Subcutaneous adipose tissue (tissue), 3 donors: ENCODE results near the genes FBXW8 and FBXO21.

- PRO-cap = no peak
- RAMPAGE, long total RNA, 3 experiments = no peak in any of the 3 experiments
Measured at GRCh38 chr12:116802771-116804109, 65.1 kb downstream of the RNFT2 start.

DNA sequence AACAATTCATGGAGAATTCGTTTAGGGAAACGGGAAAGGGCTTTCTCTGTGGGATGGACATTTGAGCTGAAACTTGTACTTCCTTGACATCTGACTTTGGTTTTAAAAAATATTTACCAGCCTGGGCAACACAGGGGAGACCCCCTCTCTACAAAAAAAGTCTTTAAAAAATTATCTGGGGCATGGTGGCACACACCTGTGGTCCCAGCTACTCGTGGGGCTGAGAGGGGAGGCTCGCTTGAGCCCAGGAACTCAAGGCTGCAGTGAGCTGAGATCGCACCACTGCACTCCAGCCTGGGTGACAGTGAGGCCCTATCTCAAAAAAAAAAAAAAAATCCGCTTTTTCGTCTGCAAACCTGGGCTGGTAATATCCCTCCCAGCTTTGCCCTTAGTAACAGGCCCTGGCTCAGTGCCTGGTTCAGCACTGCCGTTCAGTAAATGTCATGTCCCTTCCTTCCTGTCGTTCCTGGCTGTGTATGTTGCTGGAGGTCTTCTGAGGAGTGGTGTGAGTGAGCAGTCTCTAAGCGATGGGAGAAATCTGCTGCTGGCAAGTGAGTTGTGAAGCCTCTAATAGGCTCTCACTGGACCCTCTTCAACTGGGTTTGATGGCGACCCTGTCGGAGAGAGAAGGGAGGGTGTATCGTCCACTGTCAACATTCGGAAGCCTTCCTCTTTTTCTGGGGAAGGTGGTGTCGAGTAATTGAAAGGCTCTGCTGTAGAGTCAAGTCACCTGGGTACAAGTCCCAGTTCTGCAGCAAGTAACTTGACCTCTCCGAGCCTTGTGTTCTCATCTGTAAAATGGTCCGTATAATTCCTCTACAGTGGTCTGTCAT is 63.0 kb downstream of the HRK start:
- PRO-cap = no peak
- RAMPAGE, long total RNA, 3 experiments = no peak in any of the 3 experiments

DNA sequence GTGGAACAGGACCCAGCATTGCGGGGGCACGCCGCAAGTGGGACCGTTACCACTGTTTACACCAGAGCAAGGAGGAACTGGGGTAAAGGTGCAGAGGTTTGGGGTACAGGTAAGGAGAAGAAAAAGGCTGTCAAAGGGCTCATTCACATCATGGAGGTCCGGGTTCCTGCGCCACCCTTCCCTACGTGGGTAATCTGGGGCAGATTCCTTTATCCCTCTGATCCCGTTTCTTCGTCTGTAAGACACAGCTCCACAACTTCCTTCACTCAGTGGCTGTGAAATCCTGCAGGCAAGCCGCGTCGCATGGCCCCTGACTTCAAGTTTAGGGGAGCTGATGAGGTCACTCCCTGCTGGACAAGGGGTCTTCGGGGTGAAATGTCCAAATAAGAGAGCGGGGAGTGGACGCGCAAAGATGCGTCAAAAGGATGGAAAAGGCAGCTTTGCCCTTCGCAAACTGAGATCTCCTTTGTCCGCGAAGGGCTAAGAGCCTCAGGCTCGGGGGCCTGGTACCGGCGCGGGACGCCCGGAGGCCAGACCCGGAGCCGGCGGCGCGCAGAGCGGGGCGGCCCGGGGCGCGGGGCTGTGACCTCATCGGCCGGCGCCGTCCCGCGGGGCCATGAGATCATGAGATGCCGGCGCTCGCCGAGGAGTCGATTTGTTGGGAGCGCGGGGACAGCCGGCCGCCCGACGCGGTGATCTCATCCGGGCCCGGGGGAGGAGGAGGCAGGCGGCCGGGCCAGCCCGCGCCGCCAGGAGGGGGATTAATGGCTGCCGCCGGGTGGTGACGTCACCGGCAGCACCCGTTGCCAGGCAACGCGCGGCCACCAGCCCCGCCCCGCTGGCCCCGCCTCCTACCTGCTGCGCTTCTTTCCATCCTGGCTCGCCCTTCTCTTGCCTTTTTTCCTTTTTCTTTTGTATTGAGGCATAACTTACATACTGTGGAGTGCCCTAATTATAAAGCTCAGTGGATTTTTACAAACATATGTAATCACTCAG is 62.1 kb downstream of the HRK start:
- PRO-cap = bidirectional peak, plus-strand start at position 653 of the sequence, minus-strand start at position 559 of the sequence; bidirectional peak, plus-strand start at position 701 of the sequence, minus-strand start at position 694 of the sequence; bidirectional peak, plus-strand start at position 852 of the sequence, minus-strand start at position 763 of the sequence
- RAMPAGE, long total RNA, 3 experiments = no peak in any of the 3 experiments

DNA sequence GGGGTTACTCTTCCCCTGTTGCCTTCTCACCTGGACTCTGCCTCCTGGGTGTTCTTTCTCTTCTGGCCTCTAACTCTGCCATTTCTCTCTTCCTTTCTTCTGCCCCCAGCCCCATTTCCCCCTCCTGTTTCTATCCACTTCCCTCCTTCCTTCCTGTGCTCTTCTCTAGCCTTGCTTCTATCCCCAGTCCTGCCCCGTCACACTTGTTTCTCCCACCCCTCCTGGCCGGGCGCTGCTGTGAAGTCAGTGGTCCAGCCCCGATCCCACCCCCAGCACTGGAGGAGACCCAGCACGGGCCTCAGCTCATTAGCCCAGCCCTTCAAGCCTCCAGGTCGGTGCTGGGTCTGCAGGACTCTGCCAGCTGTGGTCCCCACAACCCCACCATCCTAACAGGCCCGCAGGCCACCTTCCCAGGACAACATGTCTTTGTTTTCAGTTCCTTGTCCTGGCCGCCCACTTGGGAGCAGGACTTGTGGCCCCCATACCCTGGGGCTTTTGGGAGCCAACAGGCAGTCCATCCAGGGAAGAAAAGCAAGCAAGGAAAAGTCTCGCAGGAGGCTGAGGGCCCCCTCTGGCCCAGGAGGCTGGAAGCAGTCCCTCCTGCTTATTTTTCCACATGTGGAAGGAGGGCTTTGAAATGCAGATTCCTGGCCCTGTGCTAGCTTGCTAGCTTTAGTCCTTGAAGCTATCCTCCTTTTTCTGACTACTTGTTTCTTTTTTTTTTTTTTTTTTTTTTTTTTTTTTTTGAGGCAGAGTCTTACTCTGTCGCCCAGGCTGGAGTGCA is 60.0 kb downstream of the HRK start:
- PRO-cap = no peak
- RAMPAGE, long total RNA, 3 experiments = no peak in any of the 3 experiments

DNA sequence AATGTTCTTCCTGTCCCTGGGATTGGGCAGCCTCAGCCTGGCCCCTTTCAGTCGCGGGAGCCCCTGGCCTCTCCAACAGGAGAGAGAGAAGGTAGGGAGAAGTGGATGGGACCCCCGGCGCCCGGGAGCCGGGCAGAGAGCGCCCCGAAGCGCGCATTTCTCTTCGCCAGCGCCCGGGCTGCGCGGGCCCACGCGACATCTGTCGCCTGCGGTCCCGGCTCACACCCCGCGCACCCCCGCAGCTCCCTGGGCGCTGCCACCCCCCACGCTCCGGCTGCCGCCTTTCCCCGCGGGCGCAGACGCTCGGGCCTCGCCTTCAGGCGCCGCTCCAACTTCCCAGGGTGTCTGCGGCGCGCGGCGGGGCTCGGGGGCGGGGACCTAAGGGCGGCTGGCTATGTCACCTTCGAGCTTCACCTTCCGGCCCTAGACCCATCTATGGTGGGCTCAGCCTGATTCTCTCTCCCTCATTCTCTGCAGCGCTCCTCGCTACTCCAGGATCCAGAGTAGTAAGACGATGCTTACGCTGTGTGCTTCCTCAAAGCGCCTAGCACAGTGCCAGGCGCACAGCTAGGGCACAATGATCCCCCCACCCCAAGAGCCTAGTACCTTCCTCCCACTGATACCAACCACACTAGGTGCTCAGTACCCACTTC is 1.6 kb downstream of the HRK start:
- PRO-cap = no peak
- RAMPAGE, long total RNA, 3 experiments = no peak in any of the 3 experiments

GRCh38 chr12:116910535-116911723 is at the start of gene FBXW8:
Gene FBXW8 (plus strand): TSS chr12:116910950.
- PRO-cap = unidirectional peak, plus-strand start at chr12:116911000
- RAMPAGE, long total RNA, 3 experiments = start-site peak on the plus strand in 3 of 3 experiments, at chr12:116910939-116910997 at its widest, 41 to 102 reads per replicate

DNA sequence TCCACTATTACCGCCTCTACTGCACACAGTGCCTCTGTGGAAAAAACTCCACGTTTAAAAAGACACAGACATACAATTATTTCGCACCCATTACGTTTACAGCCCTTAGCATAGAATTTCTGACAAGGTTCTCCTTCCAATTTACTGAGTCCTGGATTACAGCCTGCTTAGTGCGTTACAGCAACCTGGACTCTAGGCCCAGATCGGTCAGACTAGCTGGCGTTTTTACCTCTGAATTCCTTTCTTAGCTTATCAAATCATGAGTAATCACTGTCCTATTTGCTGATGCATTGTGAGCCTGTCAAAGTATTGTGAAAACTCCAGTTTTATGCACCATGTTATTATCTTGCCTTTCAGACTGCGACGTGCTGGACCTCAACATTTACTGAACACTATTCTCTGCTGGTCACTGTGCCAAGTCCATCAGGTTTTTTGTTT is 31.4 kb downstream of the FBXO21 start:
- PRO-cap = no peak
- RAMPAGE, long total RNA, 3 experiments = no peak in any of the 3 experiments

DNA sequence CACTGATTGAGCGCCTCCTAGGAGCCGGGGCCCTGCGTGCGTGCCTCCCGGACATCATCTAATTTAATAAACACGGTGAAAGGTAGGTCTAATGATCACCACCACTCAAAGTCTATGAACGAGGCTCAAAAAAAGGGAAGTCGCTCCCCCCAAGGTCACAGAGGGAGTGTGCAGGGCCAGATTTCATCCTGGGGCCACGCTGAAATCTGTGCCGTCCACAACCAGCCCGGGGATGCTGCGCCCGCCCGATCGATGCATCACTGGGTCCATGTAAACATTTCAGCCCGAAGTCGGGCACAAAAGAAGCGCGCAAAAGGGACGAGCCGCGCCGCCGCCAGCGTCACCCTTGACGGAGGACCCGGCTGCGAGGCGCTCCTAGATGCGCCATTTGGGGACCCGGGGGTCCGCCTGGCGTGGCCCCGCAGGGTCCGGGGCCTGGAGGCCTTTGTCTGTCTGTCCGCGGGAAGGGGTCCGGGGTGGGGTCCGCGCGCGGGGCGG is 587 bp downstream of the FBXO21 start:
- PRO-cap = no peak
- RAMPAGE, long total RNA, 3 experiments = no peak in any of the 3 experiments

DNA sequence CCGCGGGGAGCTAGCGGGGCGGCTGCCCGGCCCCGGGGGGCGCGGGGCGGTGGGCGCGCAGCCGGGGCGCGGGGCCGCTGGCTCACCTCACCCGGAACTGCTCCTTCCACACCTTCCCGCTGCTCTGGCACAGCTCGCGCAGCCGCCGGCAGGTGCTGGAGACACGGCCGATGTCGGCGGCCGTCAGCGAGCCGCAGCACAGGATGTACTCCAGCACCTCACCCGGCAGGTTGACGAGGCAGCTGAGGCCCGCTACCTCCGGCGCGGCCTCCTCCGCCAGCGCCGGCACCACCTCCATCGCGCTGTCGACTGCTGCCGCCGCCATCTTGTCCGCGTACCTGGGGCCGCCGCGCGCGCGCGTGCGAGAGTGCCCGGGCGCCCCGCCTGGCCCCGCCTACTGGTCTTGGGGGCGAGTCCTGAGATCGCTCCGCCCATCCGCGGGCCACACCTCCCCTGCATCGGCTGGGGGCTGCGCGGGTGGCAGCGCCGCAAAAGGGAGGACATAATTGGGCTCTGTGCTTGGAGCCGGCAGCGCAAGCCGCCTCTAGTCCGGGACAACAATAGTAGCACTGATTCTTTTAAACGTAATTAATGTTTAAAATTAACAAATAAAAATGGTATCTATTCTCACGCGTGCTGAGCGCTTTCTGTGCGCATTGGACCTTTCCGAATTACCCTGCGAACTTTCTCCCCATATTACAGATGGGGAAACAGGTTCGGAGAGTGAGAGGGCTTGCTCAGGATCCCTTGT is at the start of gene FBXO21:
FBXO21 (minus strand) TSS at position 339 of the 751 bp plus-strand sequence.
- PRO-cap = bidirectional peak, plus-strand start at position 483 of the sequence, minus-strand start at position 340 of the sequence
- RAMPAGE, long total RNA, 3 experiments = start-site peak on the minus strand in 2 of 3 experiments, centred at positions 332 to 342 of the sequence, 123 to 431 reads per replicate

DNA sequence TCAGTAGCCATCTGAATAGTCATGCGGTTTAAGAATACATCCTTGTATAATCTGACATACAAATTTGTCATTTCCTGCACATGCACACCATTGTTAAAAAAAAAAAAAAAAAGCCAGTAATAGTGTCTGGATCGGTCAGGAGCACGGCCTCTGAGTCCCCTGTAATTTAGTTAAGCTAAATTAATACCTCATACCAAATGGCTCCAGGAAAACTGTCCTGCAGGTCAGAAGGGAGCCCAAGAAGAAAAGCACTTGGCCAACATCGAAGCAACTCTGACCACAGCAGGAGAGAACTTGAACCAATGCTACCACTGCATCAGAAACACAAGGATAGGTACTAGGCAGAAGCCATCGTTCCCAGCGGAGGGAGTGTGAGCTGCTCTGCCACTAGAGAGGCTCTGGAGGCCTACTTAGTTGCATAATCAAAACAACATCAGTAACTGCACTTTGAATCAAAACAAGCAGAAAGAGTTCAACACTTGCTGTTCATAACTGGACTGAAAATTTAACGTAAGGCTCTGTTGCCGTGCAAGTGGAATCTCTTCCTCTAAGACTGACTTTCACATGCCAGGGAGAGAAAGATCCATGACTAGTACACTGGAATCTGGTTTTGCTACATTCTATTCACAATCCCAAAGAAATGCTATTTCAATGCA is 17.1 kb downstream of the RFC5 start:
- PRO-cap = no peak
- RAMPAGE, long total RNA, 3 experiments = no peak in any of the 3 experiments

GRCh38 chr12:118059228-118060193 is 1.5 kb downstream of the WSB2 start:
- PRO-cap = bidirectional peak, plus-strand start at chr12:118059961, minus-strand start at chr12:118059858
- RAMPAGE, long total RNA, 3 experiments = no peak in any of the 3 experiments

GRCh38 chr12:118064725-118065665 is 4.0 kb upstream of the WSB2 start:
- PRO-cap = no peak
- RAMPAGE, long total RNA, 3 experiments = no peak in any of the 3 experiments

- PRO-cap = bidirectional peak, plus-strand start at chr12:118376555, minus-strand start at chr12:118376273
- RAMPAGE, long total RNA, 3 experiments = no peak in any of the 3 experiments
Measured at GRCh38 chr12:118375951-118376351, 404 bp upstream of the SUDS3 start.

GRCh38 chr12:118383810-118384258 is 7.5 kb downstream of the SUDS3 start:
- PRO-cap = no peak
- RAMPAGE, long total RNA, 3 experiments = no peak in any of the 3 experiments

DNA sequence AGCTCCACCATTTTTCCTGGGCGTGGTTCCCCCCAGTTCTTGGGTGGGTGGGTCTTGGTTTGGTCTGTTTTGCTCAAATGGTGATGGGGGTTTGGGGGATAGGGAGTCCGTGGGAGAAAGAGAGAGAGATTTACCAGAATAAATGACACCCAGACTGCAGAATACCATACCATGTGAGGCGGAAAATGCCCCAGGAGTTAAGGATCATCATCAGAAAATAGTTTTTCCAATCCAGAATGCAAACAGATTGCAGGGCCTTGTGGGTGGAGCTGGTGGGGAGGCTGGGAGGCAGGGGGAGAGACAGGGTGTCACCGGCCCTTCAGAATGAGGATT is 55.7 kb downstream of the SRRM4 start:
- PRO-cap = no peak
- RAMPAGE, long total RNA, 3 experiments = no peak in any of the 3 experiments

DNA sequence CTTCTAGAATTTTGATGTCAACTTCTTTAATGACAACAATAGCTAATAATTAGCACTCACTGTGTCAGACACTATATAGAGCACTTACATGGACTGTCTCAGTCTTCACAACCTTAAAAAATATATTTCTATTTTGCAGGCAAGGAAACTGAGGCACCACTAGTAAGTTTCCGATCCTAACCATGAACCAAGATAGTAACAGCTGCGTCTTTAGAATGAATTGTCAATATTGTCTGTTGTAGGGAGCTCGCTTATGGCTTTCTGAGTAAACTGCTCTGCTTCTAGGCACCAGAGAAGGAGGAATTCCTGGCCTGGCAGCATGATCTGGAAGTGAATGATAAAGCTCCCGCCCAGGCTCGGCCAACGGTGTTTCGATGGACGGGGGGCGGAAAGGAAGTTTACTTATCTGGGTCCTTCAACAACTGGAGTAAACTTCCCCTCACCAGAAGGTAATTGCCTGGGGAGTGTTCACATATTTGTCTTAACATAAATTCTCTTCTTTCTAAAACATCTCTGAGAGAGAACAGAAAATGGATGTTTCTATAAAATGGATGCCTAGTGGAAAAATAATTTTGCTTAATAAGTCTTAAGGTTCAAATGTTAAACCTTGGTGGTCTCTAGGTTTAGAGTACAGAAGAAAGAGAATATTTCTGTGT is 4.2 kb downstream of the PRKAB1 start:
- PRO-cap = no peak
- RAMPAGE, long total RNA, 3 experiments = no peak in any of the 3 experiments

GRCh38 chr12:119678960-119679922 is 11.3 kb downstream of the PRKAB1 start:
- PRO-cap = no peak
- RAMPAGE, long total RNA, 3 experiments = no peak in any of the 3 experiments

GRCh38 chr12:119718553-119719309 is 50.8 kb downstream of the PRKAB1 start:
- PRO-cap = no peak
- RAMPAGE, long total RNA, 3 experiments = start-site peak on the minus strand in 1 of 3 experiments, at chr12:119718798-119719001 at its widest, 8 reads per replicate

GRCh38 chr12:119803928-119804929 is 72.9 kb downstream of the CIT start:
- PRO-cap = no peak
- RAMPAGE, long total RNA, 3 experiments = no peak in any of the 3 experiments

- PRO-cap = no peak
- RAMPAGE, long total RNA, 3 experiments = no peak in any of the 3 experiments
Measured at GRCh38 chr12:120006659-120007260, 17.7 kb downstream of the BICDL1 start.